Frontal cortex (tissue), 2 donors: ENCODE measurements around the genes QRICH1, GPX1 and TRAIP.

- RAMPAGE, long total RNA = no peak
These were observed 11.6 kb upstream of the PRKAR2A start for GRCh38 chr3:48859174-48859696.

- RAMPAGE, long total RNA = no peak
These were observed 523 bp downstream of the DALRD3 start for GRCh38 chr3:49017874-49018239.

DNA sequence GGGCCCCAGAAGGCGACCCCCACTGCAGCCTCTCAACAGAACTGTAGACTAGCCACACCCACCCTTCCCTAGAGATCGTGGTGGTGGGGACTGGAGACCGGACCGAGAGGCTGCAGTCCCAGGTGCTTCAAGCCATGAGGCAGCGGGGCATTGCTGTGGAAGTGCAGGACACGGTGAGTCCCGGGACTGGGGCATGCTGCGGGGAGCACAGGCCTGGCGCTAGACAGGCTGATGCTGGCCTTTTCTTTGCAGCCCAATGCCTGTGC, 816 bp downstream of the NDUFAF3 start:
- RAMPAGE, long total RNA = no peak

GRCh38 chr3:49032618-49033055, 3.4 kb upstream of the IMPDH2 start:
- RAMPAGE, long total RNA = no peak

DNA sequence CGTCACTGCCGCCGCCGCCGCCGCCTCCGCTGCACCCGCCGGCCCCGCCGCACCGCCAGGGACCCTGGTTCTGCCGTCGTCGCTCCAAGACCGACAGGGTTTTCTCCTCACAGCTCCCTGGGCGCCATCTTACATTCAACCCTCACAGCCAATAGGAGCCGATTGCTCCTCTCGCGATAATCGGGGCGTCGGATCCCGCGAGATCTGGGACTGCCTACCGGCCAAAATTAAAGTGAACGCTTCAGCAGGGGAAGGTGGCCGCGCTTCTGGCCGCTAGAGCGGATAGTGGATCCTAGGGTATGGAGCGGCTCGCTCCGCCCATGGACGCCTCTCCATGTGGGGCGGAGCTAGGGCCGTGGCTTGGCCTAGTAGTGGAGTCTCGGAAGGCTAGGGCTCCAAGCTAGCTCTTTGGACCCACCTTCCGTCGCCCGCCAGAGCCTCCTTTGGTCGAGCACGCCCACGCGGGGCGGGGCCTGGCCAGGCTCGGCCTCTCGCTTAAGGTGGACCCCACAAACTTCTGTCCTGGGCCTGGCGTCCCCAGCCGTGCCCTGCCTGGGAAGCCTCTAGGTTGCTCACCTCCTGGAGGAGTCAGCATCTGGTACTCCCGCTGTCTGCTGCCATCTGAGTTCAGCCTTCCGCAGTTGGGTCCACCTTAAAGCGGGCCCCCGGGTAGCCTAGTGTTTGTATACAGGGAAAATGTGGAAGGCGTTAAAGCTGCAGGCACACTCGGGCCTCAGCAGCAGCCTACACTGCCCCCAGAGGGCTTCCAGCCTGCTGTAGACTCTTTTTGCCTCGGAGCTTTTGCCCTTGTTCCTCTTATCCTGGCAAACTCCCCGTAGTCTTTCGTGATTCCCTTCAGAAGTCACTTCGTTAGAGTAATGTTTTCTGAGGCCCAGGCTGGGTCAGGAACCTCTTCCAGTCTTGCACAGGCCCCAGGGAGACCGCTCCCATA, at the start of gene QRICH1:
QRICH1 (minus strand) TSS at position 153 of the 952 bp plus-strand sequence.
- RAMPAGE, long total RNA = no peak

GRCh38 chr3:49162216-49163067, 3.7 kb downstream of the CCDC71 start:
- RAMPAGE, long total RNA = no peak

GRCh38 chr3:49339430-49339687, 494 bp downstream of the USP4 start:
- RAMPAGE, long total RNA = no peak

- RAMPAGE, long total RNA = no peak
These were observed at the start of gene GPX1 for GRCh38 chr3:49357483-49358384. GPX1 (minus strand) TSS chr3:49358353.

- RAMPAGE, long total RNA = no peak
These were observed 515 bp upstream of the GPX1 start for GRCh38 chr3:49358584-49359152.

- RAMPAGE, long total RNA = no peak
These were observed 4.7 kb downstream of the AMT start for GRCh38 chr3:49417497-49418084.

GRCh38 chr3:49421767-49422268, 455 bp downstream of the AMT start:
- RAMPAGE, long total RNA = no peak

DNA sequence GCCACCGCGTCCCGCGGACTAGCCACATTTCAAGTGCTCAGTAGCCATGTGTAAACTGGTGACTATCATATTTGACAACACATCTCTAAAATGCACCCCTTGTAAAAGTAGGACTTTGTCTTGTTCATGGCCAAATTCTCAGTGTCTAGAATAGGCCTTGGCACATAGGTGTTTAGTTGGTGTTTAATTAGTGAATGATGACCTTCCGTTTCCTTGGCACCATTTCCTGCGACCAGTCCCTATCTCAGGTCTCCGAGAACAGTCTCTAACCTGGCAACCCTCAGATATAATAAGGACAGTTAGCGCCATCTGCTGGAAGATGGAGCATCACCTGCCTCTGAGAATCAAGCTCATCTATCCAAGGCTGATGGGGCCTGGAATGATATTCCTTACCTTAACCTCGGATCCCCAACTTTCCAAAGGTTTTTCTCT, 19.9 kb upstream of the NICN1 start:
- RAMPAGE, long total RNA = no peak

- RAMPAGE, long total RNA = no peak
These were observed 20.6 kb upstream of the BSN start for GRCh38 chr3:49533593-49534209.

DNA sequence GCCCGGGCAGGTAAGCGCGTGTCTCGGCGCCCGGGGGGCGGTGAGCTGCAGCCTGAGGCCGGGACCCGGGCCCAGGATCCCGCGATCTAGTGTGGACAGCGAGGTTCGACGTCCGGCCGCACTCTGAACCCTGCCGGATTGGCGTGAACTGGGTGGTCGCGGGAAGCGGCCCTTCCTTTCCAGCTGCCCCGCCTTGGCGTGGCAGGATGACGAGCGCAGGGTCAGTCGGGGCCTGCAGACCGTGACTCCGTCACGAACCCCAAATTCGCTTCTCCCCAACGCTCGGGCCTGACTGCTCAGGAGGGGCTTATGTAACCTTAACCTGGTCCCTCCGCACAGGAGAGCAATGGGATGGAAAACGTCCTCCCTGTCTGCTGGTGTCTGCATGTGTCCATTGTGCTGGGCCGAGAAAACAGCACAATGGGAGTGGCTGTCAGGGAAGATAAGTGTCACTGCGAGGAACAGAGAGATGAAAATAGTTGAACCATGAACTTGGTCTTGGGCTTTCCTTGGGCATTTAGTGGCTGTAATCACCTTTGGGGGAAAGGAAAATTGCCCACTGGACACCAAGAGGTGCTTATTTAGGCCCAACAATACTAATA, 641 bp downstream of the BSN start:
- RAMPAGE, long total RNA = no peak

GRCh38 chr3:49603134-49603620, 48.9 kb downstream of the BSN start:
- RAMPAGE, long total RNA = no peak

DNA sequence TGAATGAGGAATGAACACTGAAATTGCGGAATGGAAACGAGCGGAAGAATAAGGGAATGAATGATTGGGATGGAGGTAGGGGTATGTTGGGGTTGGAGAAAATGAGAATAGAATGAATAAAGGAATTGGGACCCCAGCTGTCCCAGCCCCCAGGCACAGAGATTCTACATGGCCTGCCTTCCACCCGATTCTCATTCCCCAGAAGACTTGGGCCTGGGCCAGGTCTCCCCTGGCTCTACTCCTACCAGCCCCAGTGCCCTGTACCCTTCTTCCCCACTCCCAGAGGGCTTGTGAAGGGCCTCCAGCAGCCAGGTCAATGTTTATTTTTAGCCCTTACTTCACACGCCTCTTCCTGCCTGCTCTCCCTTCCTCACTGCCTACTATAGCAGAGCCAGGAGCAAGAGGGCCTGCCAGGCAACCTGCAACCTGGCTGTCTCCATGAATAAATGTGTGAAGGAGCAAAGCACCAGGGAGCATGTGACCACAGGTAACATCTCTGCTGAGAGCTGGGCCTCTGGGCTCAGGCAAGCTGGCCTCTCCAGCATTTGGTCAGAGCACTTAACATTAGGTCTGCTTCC, 26.5 kb upstream of the APEH start:
- RAMPAGE, long total RNA = no peak

- RAMPAGE, long total RNA = no peak
These were observed 2.8 kb upstream of the APEH start for GRCh38 chr3:49671125-49671957.

- RAMPAGE, long total RNA = no peak
These were observed 691 bp downstream of the MST1 start for GRCh38 chr3:49688516-49689049.

DNA sequence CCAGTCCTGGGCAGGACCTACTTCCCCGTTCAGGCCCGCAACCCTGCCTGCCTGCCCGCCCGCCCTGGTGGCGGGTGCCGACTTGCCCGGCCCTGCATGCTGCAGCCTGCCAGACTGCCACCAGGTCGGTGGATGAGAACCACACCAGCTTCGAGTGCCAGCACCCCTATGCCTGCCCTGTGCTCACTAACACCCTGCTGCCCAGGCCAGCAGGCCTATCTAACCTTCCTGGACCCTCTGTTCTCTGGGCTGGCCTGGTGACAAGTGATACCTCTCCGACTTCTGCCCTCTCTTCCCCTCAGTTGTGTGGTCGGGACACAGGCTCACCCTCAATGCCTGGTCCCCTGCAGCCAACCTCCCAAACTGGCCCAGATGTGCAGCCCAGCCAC, 812 bp downstream of the INKA1 start:
- RAMPAGE, long total RNA = no peak

DNA sequence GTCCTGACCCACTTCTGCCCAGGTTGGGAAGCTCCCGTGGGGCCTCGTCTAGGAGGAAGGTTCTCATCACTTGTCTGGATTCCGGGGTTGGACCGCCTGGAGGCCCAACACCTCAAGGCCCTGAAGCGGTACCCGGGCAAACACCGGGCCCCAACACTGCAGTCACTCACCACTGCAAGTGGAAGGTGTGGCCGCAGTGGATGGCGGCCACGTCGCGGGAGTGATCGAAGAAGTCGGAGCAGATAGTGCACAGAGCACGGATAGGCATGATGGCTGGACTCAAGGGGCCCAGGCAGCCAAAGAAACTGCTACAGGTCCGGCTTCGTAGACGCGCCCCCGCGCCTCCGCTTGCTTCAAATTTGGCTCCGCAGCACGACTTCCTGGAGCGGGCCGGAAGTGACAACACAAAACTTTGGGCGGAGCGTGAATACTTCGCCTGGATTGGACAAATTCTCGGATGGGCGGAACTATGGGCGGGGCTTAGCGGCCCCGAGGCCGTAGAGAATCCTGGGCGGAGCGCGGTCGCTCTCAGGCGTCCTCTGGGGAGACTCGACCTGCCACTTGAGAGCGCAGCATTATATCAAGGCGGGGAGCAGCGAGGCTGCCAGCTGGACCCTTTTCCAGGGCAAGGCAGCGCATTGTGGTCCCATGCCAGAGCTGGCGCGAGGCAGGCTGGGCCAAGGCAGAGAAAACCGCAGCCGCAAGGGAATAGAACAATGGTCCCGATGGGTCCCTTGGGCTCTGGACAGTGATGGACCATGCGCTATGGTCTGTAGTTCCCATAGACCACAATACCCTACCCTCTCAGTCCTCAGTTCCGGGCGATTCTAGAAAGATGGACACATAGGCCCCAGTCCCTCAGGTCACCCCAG, at the start of gene TRAIP:
TRAIP (minus strand) TSS at position 379 of the 872 bp plus-strand sequence.
- RAMPAGE, long total RNA = no peak